Renal cortical epithelial cell (primary cell): Measurements from ENCODE around the gene GIPC1.

GRCh38 chr19:14059505-14060024 lies 2.3 kb downstream of the PALM3 start:
- RRBS = no CpG with 5 or more reads among the region's 4 CpGs

GRCh38 chr19:14091075-14092065 lies 5.8 kb upstream of the C19orf67 start:
- RRBS = 2% methylated on average over 35 of the region's 77 CpGs

- RRBS = 92% methylated on average over 5 of the region's 26 CpGs
Observed at GRCh38 chr19:14106583-14107164, 10.9 kb downstream of the PRKACA start.

- RRBS = no CpG with 5 or more reads among the region's 12 CpGs
Observed at GRCh38 chr19:14112199-14112894, 5.2 kb downstream of the PRKACA start.

- RRBS = 2% methylated on average over 8 of the region's 138 CpGs
Observed at GRCh38 chr19:14206462-14207766, 945 bp upstream of the ADGRL1 start.

GRCh38 chr19:14247496-14247825 lies 41.5 kb upstream of the ADGRL1 start:
- RRBS = 4% methylated on average over 6 of the region's 14 CpGs

GRCh38 chr19:14248404-14248903 lies 42.5 kb upstream of the ADGRL1 start:
- RRBS = no CpG with 5 or more reads among the region's 20 CpGs

- RRBS = no CpG with 5 or more reads among the region's 19 CpGs
Observed at GRCh38 chr19:14369442-14370142, 11.7 kb upstream of the ADGRE5 start.

GRCh38 chr19:14380573-14380871 lies 722 bp upstream of the ADGRE5 start:
- RRBS = no CpG with 5 or more reads among the region's 3 CpGs

- RRBS = no CpG with 5 or more reads among the region's 13 CpGs
Observed at GRCh38 chr19:14381964-14382607, 842 bp downstream of the ADGRE5 start.

GRCh38 chr19:14411326-14412298 lies 7.5 kb downstream of the DDX39A start:
- RRBS = no CpG with 5 or more reads among the region's 24 CpGs

GRCh38 chr19:14434633-14435491 lies 1.8 kb downstream of the PKN1 start:
- RRBS = 32% methylated on average over 2 of the region's 23 CpGs

GRCh38 chr19:14495701-14496699 lies at the start of gene GIPC1:
Gene GIPC1, minus strand, starts transcription at chr19:14496127.
- RRBS = 1% methylated on average over 32 of the region's 92 CpGs

DNA sequence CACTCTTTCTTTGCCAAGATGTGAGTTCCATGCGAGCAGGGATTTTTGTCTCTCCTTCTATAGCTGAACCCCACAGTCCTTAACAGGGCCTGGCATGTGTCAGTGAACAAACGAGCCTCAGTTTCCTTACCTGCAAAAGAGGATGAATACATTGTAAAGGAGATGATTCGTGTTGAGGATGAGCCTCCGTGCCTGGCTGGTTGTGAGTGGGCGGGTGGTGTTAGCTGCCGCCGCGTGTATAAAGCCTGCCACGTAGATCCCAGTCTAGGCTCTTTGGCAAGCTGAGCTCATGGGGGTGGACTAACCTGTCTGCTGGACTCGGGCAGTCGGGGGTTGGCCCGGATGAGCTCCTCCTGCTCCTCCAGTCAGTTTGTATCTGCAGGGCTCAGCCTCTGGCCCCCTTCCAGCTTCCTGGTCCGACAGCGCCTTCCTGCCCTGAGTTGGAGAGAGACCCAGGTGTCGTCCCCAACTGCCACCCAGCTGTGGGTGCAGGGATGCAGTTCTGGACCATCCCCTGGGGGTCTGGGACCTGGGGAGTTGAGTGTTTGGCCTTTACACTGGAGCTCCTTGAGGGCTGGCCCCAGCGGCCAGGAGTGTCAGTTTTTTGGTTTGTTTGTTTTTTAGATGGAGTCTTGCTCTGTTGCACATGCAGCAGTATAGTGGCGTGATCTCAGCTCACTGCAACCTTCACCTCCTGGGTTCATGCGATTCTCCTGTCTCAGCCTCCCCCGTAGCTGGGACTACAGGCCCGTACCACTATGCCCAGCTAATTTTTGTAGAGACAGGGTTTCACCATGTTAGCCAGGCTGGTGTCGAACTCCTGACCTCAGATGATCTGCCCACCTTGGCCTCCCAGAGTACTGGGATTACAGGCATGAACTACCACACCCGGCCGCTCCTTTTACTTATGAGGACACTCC lies 20.9 kb downstream of the TECR start:
- RRBS = no CpG with 5 or more reads among the region's 23 CpGs

DNA sequence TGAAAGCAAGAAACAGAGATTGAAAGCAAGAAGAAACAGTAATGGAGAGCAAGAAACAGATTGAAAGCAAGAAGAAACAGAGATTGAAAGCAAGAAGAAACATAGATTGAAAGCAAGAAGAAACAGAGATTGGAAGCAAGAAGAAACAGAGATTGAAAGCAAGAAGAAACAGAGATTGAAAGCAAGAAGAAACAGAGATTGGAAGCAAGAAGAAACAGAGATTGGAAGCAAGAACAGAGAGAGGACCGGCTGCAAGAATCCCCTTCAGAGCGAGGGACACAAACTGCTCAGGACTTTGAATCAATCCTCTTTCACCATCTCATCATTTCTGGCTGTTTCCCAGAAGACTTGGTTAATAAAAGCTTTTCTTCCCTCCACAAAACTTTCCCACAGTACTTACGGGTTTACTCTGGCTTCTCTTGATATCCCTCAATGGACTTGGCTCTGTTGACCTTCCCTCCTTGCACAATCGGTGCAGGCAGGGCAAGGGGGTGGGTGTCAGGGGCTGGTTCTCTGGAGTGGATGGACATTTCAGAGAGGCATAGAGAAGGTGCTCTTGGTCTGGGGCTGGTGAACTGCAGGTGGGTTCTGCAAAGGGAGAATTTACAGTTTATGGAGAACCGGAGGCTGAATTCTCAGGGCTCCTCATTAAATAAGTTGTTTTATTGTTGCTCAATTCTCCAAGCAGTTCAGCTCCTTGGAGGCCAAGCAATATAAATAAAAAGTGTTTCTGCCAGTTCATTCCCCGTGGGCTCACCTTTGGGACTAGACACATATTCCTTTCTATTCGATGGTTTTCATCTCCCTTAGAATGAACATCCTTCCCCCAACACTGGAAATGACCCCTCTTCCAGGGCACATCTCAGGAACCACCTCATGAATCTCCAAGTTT lies 25.3 kb downstream of the OR7A5 start:
- RRBS = no CpG with 5 or more reads among the region's 7 CpGs

DNA sequence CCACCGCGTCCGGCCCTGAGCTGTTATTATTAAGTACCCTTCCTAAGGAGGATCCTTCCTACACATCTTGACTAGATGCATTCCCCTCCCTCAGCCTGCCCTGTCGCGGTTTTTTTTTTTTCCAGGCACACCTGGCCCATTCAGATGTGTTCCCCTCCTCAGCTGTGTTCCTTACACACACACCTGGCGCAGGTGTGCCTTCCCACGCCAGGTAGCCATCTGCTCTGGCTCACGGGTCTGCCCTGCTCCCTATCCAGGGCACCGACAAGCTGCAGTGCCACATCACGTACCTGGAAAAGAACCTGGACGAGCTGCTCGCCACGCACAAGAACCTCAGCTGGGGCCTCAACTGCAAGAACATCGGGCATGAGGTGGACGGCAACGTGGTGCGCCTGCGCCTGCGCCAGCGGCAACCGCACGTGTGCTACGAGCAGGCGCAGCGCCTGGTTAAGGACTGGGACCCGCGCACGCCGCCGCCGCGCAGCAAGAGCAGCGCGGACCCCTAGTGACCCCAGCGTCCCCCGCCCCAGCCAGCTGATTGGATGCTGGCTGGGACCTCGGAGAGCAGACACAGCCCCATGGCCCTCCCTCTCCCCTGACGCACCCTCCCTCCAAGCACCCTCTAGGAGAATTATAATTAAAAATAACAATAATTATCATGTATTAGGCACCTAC lies 12.2 kb downstream of the CCDC105 start:
- RRBS = no CpG with 5 or more reads among the region's 38 CpGs

GRCh38 chr19:15197234-15197837 lies 3.5 kb downstream of the NOTCH3 start:
- RRBS = no CpG with 5 or more reads among the region's 13 CpGs

DNA sequence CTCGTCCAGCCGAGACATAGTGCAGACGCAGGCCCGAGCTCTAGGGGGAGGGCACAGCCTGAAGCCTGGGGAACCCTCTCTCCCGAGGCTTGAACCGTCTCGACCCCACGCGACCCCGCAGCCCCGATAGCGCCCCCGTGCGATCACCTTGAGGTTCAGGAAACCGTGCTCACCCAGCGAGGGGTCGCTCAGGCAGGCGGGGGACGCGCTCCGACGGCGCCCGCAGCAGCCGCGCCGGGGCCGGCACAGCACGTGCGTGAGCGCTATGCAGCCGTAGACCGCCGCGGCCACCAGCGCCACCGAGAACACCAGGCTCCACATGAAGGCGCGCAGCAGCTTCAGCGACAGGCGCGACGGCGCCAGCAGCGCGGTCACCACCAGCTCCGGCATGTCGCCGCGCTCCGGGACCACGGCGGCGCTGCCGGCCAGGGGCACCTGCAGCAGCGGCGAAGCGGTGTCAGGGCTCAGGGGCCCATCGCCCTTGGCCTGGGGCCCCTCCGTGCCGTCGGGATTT lies 369 bp downstream of the EPHX3 start:
- RRBS = no CpG with 5 or more reads among the region's 62 CpGs

DNA sequence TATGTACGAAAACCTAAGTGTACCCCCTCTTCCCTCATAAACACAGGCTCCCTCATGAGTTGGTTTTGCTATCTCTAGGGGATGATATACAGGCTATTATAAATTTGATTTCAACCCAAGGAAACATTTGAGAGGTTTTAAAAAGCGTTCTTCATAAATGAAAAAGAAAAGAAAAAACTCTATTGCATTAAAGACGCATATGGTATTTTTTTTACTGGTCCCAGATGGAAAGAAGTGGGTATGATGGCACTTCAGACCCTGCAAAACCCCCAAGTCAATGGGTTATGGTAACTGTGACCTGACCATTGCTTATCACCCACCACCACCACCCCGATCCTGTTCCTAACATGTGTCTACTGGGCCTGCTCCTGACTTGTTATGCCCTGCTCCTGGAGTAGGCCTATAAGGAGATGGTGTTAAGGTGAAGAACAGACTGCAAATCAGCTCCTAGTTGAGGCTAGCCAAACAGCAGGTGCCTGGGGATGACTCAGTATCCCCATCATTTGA lies 41.5 kb downstream of the BRD4 start:
- RRBS = no CpG with 5 or more reads among the region's 4 CpGs

- RRBS = no CpG with 5 or more reads among the region's 10 CpGs
Observed at GRCh38 chr19:15297426-15298260, 34.7 kb downstream of the BRD4 start.